ENCODE data around the gene GXYLT1.

DNA sequence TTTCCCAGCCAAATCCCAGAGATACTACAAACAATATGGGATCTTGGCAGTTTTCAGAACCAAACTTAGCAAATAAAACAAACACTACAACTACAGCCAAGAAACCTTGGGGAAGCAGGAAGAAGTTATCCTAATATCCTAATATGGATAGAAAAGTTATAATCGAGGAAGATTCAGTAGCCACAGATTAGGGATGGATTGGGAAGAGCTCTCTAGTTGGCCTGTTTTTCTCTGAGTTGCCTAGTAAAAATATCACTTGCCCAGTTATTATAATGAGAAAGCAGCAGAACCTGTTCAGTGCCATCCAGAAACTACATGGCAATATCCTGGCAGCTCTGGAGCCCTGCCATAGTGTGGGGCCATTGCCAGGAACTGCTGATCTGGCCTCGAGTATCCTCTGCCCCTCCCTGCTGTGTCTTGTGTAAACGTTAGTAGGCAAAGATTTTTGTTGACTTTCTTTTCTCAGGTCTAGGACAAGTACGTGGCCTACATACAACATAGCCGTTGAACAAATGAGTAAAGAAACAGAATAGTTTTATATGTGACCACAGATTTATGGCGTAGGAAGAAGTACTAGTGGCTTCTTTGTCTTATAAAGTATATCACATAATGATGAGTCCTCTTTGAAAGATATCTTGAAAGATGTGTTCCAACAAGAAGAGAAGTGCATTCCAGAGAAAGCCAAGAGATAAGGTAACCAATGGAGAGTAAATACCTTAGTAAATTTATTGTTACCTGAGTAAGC, 193.3 kb downstream of the SLC2A13 start:
- RRBS = no CpG with 5 or more reads among the region's 6 CpGs

- RRBS = no CpG with 5 or more reads among the region's 2 CpGs
Observed at GRCh38 chr12:40208767-40209059, 16.1 kb upstream of the LRRK2 start.

DNA sequence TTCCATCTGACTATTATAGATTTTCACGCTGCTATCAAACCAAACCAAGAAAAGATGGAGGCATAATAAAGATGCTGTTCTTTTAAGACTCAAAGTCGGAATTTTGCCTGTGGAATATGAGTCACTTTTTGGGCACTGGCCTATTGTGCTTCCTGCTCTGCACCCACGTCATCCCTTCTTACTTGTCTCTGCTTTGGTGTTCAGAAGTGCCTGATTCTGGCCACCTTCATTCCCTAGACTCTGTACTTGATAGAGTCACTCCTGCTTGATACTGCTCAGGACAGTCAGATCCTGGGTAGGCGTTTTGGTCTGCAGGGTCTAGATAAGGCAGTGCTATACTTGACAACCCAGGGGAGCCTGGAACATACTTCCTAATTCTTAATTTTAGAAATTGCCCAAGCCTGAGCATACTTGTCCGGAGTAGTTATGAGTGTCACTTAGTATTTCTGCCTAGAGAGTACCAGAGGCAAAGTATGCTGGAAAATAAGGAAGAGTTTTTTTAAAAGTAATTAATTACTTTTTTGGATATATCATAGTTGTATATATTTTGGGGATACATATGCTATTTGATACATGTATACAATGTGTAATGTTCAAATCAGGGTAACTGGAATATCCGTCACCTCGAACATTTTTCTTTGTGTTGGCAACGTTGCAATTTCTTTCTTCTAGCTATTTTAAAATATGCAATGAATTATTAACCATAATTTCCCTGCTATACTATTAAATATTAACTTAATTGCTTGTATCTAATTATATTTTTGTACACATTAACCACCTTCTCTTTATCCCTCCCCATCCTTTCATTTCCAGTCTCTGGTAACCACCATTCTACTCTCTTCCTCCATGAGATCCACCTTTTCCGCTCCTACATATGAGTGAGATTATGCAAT, 2.1 kb downstream of the LRRK2 start:
- RRBS = no CpG with 5 or more reads among the region's 9 CpGs

DNA sequence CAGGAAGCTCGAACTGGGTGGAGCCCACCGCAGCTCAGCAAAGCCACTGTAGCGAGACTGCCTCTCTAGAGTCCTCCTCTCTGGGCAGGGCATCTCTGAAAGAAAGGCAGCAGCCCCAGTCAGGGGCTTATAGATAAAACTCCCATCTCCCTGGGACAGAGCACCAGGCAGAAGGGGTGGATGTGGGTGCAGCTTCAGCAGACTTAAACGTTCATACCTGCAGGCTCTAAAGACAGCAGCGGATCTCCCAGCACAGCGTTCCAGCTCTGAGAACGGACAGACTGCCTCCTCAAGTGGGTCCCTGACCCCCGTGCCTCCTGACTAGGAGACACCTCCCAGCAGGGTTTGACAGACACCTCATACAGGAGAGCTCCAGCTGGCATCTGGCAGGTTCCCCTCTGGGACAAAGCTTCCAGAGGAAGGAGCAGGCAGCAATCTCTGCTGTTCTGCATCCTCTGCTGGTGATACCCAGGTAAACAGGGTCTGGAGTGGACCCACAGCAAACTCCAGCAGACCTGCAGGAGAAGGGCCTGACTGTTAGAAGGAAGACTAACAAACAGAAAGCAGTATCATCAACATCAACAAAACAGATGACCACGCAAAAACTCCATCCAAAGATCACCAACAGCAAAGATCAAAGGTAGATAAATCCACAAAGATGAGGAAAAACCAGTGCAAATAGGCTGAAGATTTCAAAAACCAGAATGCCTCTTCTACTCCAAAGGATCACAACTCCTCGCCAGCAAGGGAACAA, 92.7 kb downstream of the PDZRN4 start:
- RRBS = no CpG with 5 or more reads among the region's 10 CpGs

GRCh38 chr12:41331605-41332282, 143.6 kb downstream of the PDZRN4 start:
- RRBS = no CpG with 5 or more reads among the region's 6 CpGs

DNA sequence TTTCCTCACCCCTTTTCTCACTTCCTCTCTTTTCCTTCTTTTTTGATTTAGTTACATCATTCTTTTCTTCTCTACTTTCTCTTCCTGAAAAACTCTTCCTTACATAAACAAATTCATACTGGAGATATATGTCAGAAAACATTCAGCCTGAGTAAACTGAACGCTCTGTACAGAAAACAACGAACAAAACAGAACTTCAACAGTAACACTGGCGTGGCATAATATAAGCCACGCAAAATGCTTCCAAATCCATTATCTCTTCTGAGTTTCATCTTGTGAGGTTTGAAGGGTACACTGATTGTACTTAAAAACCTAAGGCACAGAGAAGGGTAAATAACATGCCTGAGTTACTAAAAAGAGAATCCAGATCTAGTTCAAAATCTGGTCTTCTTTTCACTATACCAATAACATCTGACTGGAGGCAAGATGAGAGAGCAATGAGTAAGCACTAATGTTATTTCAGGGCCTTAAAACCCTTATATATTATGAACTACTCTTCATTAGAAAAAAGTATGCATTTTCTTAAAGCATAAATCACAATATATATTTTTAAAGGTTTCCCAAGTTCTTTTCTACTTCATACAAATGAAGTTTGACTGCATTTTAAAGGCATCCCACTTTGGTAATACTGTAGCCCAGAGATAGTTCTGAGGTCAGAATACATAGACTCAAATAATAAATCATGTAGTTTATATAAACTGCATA, 60.2 kb downstream of the GXYLT1 start:
- RRBS = no CpG with 5 or more reads among the region's 4 CpGs

- RRBS = no CpG with 5 or more reads among the region's 8 CpGs
Observed at GRCh38 chr12:42097724-42098610, 46.7 kb downstream of the GXYLT1 start.

GRCh38 chr12:42144175-42145150, at the start of gene GXYLT1:
Gene GXYLT1 (minus strand): TSS chr12:42144874.
- RRBS = 3% methylated on average over 28 of the region's 127 CpGs

GRCh38 chr12:42326333-42327425, 712 bp downstream of the PPHLN1 start:
- RRBS = no CpG with 5 or more reads among the region's 22 CpGs

- RRBS = no CpG with 5 or more reads among the region's 11 CpGs
Observed at GRCh38 chr12:42387935-42388508, 62.1 kb downstream of the PPHLN1 start.

GRCh38 chr12:42422162-42422680, 96.3 kb downstream of the PPHLN1 start:
- RRBS = no CpG with 5 or more reads among the region's 3 CpGs

DNA sequence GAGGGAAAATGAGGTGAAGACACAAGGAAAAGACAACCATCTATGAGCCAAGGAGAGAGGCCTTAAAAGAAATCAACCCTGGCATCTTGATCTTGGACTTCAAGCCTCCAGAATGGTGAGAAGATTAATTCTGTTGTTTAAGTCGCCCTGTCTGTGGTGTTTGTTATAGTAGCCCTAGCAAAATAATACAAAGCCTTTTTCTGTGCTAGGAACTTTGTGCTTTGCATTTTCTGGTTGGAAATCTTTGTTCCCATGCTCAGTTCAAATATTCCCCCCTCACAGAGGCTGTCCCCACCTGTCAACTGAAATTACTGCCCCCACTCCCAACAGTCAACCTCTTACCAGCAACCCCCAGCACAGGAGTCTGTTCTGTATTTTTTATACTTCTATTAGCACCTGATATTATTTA, 62.9 kb upstream of the PRICKLE1 start:
- RRBS = no CpG with 5 or more reads among the region's 1 CpG

- RRBS = no CpG with 5 or more reads among the region's 9 CpGs
Observed at GRCh38 chr12:42691788-42692592, 102.4 kb upstream of the PRICKLE1 start.

GRCh38 chr12:43836684-43837015, 769 bp downstream of the TMEM117 start:
- RRBS = no CpG with 5 or more reads among the region's 3 CpGs

DNA sequence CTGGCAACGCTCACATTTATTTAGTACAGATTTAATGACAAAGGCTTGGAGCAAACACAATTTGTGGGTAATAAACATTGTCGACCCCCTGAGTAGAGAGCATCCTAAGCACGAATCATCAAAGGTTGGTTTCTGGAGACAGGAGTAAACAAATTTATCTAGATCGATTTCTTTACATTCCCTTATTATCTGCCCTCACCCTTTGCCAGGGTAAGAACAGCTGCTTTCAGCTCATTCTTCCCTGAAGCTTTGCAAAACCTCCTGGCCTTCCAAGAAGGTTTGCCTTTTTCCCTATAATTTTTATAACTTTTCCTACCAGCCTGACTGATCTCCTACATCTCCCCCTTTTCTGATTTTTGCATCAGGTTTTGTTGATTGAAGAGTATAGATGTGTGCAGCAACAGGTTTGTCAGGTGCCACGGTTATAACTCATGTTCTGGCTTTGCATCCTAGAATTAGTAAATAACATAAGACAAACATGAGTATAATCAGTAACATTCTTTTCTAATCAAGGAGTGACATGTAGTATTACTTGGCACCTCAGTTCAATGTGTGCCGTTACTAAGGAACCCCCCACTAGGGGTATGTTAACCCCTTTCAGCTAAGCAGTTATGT, 140.6 kb downstream of the TMEM117 start:
- RRBS = no CpG with 5 or more reads among the region's 6 CpGs

DNA sequence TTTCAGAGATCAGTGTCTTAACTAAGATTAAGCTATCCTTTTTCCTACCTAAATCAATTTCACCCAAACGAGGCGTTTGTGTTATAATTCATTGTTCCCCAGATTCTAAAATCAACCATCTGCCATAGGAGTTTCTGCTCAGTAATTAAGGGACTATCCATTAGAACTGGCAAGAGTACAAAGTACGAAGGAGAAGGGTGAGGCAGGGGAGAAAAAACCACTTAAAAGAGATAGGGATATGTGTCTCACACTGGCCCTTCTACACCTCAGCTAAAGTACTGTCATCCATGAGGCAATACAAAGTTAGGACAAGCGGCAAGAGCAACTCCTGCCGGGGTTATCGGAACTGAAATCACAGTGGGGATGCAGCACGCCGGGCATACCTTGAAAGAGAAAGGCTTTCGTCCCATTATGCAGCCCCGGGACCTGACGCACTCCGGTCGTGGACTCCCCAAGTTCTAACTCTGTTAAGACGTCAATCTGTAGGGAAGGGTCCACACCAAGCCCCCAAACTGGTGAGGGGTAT, 1.2 kb downstream of the NELL2 start:
- RRBS = 13% methylated on average over 2 of the region's 14 CpGs

- RRBS = no CpG with 5 or more reads among the region's 8 CpGs
Observed at GRCh38 chr12:45232479-45233358, 16.8 kb downstream of the ANO6 start.

DNA sequence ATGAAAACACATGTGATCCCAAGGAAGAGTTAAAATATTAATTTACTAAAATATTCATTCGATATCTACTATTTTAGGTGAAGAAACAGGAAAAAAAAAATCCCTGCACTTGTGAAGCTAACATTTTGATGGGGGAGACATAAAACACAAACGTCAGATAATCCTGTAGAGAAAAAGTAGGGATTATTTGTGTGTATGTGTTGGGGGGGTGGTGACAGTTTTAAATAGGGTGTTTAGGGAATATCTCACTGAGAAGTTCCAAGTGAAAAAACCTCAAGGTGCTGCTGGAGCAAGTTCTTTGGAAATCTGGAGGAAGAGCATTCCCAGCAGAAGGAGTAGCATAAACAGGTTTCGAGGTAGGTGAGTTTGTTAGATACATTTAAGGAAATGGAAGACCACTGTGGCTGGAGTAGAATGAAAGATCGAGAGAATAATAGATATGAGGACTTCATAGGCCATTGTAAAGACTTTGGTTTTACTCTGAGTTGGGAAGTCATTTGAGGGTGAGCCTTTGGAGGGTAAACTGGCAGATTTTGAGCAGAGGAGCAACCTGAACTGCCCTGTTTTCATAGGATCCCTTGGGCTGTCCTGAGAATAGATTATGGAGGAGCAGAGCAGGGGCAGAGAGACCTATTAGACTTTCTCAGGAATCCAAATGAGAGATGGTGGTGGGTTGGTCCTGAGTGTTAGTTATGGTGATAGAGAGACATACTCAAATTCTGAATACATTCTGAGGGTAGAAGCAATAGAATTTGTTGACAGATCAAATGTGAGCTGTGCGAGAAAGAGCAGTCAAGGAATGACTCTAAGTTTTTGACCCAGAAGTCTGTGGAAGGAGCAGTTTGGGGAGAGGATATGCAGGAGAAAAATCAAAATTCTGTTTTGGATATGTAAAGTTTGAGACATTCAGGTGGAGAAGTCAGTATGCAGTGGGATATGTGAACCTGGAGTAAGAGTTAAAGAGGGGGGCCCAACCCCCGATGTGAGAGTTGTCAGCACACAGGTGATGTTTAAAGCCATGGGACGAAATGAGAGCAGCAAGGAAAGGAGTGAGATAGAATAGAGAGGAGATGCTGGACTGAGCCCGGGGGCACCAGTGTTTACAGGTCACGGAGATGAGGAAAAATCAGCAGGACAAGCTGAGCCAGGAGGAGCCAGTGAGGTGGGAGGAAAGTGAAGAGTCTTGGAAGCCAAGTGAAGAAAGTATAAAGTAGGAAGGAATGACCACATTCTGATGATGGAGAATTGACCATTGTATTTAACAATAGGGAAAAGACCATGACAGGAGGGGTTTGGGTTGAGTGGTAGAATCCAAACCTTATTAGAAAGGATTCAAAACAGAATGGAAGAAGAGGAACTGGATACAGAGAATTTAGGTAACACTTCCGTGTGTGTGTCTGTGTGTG, 91.2 kb downstream of the ANO6 start:
- RRBS = no CpG with 5 or more reads among the region's 10 CpGs

- RRBS = no CpG with 5 or more reads among the region's 4 CpGs
Observed at GRCh38 chr12:45891567-45892291, 98.6 kb downstream of the SCAF11 start.

DNA sequence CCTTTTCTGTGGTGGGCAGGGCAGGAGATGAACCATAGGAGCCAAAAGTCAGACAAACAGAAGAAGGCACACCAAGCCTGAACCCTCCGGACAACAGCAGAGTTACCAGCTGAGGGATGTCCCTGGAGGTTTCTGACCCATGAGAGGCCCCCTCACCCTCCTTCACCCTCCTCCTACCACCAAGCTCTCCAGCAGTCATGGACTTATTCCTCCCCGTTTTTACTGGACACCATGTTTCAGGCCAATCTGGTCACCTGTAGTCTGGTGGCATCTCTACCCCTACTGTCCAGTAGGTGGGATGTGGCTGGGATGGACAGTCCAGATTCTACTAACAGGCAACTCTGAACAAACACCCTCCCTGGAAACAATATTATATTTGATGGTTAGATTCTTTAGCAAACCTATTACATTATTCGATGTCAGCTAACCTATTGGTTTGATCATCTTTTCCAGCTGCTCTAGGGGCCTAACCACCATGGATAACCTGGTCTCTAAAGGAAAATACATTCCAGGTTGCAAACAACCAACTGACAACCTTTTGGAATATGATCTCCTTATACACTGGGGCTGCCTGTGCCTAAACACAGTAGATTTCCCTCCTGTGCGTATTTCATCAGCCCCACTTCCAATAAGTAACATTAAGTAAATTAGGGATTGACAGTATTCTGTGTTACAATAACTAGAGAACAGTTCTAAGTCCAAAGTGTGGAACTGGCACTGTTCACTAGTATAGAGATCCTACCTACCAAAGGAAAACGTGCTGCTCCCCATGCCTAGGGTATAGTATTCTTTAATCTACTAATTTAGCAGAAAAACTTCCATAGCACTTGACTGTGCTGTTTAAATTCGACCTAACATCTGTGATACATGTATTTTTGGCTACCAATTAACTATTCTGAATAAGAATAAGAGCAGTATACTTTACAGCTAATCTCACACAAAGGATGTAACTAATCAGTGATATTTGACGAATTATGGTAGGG, 82.9 kb downstream of the SLC38A1 start:
- RRBS = no CpG with 5 or more reads among the region's 7 CpGs